Colon Carcinoma Metastatic in the Brain (tissue), 2 donors: ENCODE data around the gene HSD17B1.

- PRO-cap, 2 experiments, result no peak in any of the 2 experiments
Observed at GRCh38 chr17:41901351-41902107, 17.2 kb downstream of the ACLY start.

DNA sequence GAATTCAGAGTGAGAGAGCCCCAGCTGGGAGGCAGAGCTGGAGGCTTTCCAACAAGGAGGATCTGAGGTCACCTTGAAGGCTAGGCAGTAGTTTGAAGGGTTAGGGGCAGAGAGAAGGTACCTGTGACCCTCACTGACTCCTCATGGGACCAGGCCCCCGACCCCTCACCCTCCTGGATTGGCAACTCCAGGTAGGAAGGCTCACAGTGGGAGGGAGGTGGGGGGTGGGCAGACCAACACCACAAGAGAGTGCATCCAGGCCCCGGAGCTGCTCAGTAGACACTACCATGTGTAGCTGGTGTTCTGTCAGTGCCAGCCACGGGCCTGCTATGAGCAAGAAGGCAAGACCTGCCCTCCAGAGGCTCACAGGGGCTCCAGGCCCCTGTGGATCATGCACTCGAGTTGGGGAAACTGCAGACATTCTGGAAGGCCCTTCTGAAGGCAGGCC, 6.0 kb upstream of the CNP start:
- PRO-cap, 2 experiments, result no peak in any of the 2 experiments

DNA sequence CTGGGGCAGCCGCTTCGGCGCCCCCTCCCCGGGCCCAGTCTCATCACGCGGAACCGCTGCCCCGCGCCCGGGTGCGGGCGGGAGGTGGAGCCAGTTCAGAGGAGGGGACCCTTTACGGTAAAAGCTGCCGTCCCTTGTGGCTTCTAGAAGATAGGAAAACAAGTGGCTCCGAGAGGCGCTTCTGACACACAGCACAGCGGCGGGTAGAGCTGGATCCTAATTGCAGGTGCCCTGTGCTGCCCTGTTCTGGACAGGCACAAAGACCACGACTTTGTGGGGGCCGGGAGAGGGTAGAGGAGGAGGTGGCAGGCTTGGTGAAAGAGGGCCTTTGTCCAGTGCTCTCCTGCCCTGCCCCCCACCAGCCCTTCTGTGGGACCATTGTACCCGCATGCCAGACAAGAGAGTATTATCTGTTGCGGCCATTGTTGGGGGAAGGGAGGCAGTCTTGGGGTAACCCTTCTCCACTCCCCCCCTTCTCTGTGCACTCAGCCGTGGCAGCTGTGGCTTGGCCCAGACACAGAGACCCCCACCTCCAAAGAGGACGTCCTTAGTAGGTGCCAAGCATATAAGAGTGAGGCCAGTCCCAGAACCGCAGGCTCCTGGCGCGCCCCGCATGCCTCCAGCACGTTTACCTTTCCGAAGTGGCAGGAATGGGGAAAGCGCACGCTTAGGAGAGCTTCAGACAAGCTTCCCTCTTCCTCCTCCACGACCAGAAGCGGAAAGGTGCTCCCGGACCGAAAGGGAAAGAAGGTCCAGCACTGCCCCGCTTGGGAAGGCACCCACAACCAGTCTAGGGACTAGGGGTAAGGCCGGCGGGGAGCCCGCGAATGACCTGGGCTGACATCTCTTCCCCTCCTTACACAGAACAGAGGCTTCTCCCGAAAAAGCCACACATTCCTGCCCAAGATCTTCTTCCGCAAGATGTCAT, 873 bp downstream of the CNP start:
- PRO-cap, 2 experiments, result no peak in any of the 2 experiments

GRCh38 chr17:41978271-41978579, 11.6 kb downstream of the CNP start:
- PRO-cap, 2 experiments, result no peak in any of the 2 experiments

GRCh38 chr17:42039757-42040625, 10.4 kb downstream of the C17orf113 start:
- PRO-cap, 2 experiments, result no peak in any of the 2 experiments

- PRO-cap, 2 experiments, result no peak in any of the 2 experiments
Observed at GRCh38 chr17:42049843-42050315, 522 bp downstream of the C17orf113 start.

DNA sequence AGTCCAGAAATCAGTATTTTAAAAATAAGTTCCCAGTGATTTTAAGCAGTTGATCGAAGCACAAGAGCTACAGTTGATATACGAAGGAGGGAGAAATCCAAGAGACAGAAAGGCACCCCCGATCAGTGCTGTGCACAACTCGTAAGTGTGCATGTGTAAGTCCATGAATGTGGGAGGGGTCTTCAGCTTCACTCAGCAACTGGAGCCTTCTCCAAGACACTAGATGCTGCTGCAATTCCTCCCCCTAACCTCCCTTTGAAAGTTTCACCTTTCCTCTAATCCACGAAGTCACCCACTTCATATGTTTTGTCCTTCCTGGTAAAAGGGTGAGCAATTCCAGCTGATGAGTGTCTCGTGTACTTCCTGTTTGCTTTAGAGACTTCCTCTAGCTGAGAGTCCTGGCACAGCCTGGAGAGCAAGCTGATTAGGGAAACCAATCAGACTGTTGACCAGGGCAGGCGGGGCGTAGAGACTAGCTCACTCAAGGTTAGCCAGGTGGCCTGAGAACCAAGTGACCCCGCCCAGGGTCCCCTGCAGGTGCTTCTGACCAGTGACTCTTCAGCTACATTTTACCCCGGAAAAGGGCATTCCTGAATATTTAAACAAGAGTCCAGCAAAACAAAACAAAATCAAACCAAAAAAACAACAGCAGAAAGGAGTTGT, 13.0 kb downstream of the HSPB9 start:
- PRO-cap, 2 experiments, result no peak in any of the 2 experiments

DNA sequence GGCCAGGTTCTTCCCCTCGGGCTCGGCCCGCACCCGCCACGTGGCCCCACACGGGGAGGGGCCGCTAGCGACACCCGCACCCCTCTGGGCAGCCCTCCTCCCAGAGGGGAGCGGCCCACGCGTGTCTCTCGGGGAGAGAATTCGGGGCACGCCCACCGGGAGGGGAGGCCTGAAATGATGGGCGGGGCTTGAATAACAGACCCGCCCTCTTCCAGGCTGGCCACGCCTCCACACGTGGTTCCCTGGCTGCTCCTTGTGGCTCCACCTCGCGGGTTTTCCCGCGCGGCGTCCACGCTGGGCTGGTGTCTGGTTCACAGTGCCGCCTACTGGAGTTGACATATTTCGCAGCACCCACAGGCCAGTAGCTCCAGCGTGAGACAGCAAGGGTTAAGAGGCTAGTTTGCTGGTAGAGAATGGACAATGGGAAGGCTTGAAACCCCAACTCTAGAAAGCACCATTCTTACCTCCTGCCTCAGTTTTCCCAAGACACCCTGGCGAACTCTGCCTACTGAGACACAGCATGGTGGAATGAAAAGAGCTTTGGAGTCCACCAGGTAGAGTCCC, 300 bp upstream of the KCNH4 start:
- PRO-cap, 2 experiments, result no peak in any of the 2 experiments

DNA sequence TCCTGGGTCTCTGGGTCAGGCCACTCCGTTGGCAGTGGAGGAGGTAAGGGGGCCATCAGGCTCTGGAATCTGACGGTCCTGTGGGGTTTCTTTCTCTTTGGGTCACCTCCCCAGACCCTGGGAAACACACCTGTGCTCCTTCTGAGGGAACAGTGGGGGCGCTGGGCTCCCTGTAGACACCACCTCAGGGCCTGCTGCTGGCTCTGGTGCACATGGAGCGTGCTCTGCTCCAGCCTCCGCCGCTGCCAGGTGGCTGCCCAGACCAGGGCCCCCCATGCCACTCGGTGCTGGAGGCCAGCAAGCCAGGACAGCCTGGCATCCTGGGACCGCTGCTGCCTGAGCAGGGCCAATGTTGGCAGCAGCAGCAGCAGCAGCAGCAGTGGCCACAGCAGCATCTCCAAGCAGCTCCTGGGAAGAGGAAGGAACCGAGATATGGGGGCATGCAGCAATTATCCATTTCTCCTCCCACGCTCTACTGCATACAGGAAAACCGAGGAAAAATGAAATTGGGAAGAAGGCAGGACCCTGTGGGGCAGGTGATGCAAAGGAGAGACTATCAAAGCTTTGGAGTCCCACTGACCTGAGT, 1.0 kb downstream of the GHDC start:
- PRO-cap, 2 experiments, result no peak in any of the 2 experiments

GRCh38 chr17:42288614-42288933, 276 bp downstream of the STAT5A start:
- PRO-cap, 2 experiments, result no peak in any of the 2 experiments

DNA sequence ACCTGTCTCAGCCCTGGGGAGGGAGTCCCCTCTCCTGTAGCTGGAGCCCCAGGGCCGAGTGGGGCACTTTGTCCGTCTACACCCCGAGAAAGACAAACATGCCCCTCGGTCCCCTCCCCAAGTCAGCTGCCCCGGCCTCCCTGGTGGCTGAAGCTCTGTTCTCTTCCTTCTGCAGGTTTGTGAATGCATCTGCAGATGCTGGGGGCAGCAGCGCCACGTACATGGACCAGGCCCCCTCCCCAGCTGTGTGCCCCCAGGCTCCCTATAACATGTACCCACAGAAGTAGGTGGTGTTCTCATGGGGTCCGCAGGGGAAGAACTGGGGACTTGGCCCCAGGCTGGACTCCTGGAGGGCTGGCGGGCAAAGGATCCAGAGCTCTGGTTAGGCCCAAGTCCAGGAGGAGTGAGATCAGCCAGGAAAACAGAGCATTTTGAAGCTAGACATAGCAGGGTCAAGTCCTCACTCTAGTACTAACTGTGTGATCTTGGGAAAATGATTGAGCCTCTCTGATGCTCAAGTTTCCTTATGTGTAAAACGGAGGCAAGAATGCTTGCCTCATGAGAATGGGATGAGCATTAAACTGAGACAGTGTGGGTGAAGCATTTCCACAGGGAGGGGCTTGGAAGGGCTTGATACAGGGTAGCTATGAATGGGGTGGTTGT, 21.0 kb downstream of the STAT5A start:
- PRO-cap, 2 experiments, result no peak in any of the 2 experiments

- PRO-cap, 2 experiments, result no peak in any of the 2 experiments
Observed at GRCh38 chr17:42361858-42362315, 26.4 kb downstream of the STAT3 start.

DNA sequence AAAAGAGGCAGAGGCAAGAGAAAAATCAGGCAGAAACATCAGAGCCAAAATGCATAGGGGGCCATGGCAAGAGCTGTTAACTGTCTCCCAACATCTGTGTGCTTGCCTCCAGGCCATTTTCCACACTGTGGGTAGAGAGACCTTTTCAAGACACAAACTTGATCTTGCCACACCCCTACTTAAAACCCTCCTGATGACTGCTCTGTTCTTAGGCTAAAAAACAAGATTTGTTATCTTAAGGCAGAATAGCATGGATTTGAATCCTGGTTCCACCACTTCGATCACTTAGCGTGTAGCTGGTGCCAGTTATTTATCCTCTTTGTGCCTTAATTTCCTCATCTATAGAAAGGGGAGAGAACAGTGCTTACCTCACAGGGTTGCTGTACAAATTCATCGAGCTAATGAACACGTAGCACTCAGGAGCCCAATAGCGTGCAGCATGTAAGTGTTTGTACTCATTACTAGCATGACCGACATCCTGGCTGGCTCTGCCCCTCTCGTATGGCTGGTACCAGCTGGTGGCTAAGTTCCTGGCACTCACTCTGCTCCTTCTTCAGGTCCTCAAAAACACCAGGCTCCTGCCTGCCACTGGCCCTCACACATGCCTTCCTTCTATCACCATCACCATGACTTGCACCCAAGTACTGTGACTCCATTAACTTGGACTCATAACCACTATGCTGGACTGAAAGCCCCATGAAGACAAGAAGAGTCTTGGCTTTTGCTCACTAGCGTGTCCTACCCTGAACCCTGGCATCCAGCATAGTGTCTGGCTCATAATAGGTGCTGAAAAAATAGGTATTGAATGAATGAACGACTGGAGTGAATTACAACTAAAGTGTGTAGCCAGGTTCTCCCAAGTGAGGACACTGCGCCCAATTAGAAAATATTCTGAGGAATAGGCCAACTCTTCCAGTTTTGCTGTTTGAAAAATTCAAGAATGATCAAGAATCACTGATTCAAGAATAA, 25.6 kb downstream of the STAT3 start:
- PRO-cap, 2 experiments, result no peak in any of the 2 experiments

- PRO-cap, 2 experiments, result no peak in any of the 2 experiments
Observed at GRCh38 chr17:42398455-42398886, 10.2 kb upstream of the STAT3 start.

- PRO-cap, 2 experiments, result no peak in any of the 2 experiments
Observed at GRCh38 chr17:42480340-42481182, 21.9 kb downstream of the ATP6V0A1 start.

DNA sequence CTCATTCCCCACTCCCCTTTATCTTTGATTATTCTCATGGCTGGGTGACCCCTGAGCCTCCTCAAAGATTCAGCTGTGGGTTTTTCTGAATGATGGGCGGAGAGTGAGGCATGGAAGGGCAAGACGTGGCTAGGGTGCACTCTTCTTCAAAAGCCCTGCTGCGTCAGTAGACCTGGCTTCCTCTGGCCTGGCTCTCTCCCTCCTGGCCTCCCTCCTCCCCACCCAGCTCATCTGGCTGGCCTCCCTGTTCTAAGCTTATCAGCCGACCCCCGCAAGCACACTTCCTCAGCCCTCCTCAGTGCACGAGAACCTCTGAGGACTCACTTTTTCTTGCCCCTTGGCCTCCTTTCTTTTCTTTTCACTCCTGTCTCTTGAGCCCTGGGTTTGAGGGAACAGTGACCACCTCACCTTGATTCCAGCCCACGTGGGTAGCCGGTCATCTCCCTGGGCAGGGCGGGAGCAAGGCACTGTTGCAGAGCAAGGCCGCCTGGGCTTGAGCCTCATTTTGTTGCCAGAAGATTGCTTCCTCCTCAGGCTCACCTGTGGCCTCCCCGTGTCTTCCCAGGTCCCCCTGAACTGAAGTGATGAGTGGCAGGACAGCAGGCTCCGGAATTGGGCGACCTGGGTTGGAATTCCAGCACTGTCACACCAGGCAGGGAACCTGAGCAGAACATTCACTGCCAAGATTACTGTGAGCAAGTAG, 19.7 kb upstream of the NAGLU start:
- PRO-cap, 2 experiments, result no peak in any of the 2 experiments

- PRO-cap, 2 experiments, result no peak in any of the 2 experiments
Observed at GRCh38 chr17:42552826-42553159, at the start of gene HSD17B1. Gene HSD17B1, plus strand, starts transcription at chr17:42552923.

GRCh38 chr17:42670558-42671122, 6.2 kb downstream of the PLEKHH3 start:
- PRO-cap, 2 experiments, result no peak in any of the 2 experiments

GRCh38 chr17:42673413-42674770, 2.9 kb downstream of the PLEKHH3 start:
- PRO-cap, 2 experiments, result no peak in any of the 2 experiments

- PRO-cap, 2 experiments, result peak in 2 of 2 experiments; most common plus-strand start chr17:42676112 (in 1); most common minus-strand start chr17:42676004 (in 2)
Observed at GRCh38 chr17:42675876-42676253, 929 bp downstream of the PLEKHH3 start.